Peyer's patch (tissue), 4 donors: Measurements from ENCODE around the genes DNAJC18 and CXXC5.

GRCh38 chr5:139438607-139439905, at the start of gene DNAJC18:
Gene DNAJC18, minus strand, starts transcription at chr5:139439525.
- PRO-cap = bidirectional peak, plus-strand start at chr5:139439180, minus-strand start at chr5:139439121; bidirectional peak, plus-strand start at chr5:139439637, minus-strand start at chr5:139439483
- RAMPAGE, long total RNA, 4 experiments = start-site peak on the minus strand in 3 of 4 experiments, at chr5:139439455-139439528 at its widest, 17 to 29 reads per replicate

DNA sequence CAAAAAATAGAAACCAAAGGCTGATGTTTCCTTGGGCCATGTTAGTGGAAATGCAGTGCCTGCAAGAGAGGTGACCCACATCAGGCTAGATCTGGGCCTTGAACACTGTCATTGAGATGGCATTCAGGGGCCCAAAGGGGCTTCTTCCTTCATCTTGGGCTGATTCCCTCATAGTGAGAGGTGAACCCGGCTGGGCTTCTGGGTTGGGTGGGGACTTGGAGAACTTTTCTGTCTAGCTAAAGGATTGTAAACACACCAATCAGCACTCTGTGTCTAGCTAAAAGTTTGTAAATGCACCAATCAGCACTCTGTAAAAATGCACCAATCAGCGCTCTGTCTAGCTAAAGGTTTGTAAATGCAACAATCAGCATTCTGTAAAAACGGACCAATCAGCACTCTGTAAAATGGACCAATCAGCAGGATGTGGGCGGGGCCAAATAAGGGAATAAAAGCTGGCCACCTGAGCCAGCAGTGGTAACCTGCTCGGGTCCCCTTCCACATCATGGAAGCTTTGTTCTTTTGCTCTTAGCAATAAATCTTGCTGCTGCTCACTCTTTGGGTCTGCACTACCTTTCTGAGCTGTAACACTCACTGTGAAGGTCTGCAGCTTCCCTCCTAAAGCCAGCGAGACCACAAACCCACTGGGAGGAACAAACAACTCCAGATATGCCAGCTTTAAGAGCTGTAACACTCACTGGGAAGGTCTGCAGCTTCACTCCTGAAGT, 20.4 kb upstream of the STING1 start:
- PRO-cap = no peak
- RAMPAGE, long total RNA, 4 experiments = no peak in any of the 4 experiments

- PRO-cap = no peak
- RAMPAGE, long total RNA, 4 experiments = start-site peak on the plus strand in 1 of 4 experiments, at chr5:139574679-139574723 at its widest, 15 reads per replicate
These were observed 13.2 kb downstream of the UBE2D2 start for GRCh38 chr5:139574151-139574900.

GRCh38 chr5:139648037-139649049, at the start of gene CXXC5:
Gene CXXC5, plus strand, starts transcription at chr5:139648349.
- PRO-cap = bidirectional peak, plus-strand start at chr5:139648358, minus-strand start at chr5:139648192; bidirectional peak, plus-strand start at chr5:139648940, minus-strand start at chr5:139648834
- RAMPAGE, long total RNA, 4 experiments = start-site peak on the plus strand in 3 of 4 experiments, at chr5:139648334-139648968 at its widest, 8 to 26 reads per replicate

DNA sequence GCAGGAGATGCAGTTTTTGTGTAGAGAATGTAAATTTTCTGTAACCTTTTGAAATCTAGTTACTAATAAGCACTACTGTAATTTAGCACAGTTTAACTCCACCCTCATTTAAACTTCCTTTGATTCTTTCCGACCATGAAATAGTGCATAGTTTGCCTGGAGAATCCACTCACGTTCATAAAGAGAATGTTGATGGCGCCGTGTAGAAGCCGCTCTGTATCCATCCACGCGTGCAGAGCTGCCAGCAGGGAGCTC, 35.0 kb downstream of the CXXC5 start:
- PRO-cap = no peak
- RAMPAGE, long total RNA, 4 experiments = no peak in any of the 4 experiments

DNA sequence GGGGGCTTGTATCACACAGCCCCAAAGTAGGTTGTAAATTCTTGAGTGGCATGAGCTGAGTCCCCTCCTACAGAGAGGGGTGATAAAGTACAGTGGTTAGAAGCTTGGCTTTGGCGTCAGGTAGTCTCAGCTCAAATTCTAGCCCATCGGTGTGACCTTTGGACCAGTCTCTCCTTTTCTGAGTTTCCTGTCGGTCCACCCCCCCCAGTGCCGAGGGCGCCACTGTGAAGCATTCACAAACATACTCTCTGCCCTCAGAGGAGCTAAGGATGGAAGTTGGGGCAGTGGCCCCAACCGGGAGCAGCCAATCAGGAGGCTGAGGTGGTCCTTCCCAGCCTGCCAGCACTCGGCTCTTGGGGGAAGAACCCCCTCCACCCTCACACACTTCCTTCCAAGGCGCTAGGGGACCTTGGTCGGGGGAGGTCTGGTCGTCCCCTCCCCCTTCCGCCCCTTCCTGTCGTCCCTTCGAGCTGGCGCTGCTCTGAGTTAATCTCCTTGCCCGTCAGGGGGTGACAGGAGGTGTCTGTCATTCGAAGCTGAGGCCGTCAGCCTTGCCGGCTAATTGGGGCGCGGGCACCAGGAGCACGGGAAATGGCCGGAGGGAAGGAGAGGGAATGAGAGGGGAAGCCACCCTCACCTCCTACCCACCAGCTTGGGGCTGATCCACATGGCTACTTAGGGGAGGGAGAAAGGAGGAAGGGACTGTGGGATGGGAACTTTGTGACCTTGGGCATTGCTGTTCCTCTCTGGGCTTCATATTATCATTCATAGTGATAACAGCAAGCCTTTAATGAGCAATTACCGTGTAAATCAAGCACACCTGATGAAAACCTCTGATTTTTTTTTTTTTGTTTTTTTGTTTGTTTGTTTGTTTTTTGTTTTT, 53.1 kb downstream of the CXXC5 start:
- PRO-cap = no peak
- RAMPAGE, long total RNA, 4 experiments = no peak in any of the 4 experiments

DNA sequence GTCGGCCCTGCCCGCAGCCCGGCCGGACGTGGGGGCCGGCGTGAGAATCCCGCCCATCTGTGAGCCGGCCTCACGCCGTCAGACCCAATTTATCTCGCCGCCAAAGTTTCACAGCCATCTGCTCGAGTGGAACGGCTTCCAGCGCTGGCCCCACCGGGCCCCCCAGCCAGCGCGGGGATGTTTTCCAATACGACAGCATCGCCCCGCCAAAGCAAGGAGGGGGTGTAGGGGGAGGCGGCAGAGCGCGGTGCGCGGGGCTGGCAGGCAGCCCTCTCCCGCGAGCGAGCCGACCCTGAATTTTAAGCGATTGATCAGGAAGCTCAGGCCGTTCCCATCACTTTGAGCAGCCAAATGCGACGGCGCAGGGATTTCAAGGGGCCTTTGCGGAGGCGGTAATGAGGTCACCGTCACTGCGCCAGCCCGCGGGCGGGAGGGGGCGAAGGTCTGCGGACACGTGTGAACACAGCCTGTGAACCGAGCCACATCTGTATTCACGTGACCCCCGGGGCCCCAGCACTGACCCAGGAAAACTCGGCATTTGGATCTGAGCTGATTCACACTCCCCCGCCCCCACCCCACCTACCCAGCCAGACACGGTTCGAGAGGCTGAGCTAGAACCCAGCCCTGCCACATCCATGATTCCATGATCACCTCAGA, 47.9 kb upstream of the PSD2 start:
- PRO-cap = unidirectional peak, minus-strand start at position 341 of the sequence
- RAMPAGE, long total RNA, 4 experiments = no peak in any of the 4 experiments

DNA sequence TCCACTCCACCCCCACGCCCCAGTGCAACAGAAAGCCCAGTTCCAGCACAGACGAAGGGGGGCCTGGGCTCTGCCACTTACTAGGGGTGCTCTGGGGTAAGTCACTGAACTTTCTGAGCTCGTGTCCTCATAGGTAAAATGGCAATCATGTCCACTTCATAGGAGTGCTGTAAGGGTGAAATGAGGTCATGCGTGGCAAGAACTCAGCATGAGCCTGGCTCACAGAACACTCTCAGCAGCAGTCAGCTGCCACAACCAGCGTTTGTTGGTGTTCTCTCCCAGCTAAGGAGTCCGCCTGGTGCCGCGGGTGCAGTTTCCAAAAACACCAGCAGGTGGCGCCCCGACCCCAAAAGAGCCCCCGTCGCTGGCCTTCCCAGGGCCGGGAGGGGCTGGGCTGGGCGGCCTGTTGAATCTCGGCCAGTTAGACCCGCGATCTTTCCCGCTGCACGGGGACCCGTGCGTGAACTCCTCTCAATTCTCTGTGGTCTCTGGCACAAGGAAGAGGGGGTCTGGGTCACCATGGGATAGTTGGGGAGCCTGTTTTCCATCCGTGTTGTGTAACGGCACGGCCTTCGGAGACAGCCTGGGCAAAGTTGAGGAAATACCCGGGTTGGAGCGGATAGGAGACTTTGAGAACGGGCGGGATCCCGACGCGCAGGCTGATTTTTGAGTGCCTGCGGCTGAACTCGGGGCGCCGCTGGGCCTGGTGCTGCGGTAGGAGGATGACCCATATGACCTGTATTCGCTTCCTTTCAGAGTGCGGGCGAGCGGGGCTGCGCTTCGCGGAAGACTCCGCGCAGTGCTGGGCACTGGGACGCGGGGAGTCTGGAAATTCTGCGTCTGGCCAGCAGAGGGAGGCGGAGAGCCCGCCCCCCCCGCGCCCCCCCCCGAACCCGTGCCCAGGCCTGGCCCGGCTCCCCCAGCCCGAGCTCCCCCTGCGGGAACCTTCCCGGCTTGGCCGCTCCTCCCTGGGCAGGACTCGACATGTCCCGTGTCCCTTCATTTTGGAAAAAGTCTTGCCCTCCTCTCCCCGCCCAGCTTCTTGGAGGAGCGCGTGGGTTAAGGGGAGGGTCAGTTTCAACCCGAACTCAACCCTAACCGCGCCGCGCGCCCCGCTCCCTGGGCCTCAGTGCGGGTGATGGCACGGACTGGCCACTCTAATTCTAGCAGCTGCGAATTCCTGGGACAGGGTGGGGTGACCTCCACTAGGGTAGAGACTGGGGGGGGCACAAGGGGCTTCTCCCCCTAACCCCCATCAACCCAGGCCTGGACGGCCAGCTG, 7.9 kb upstream of the PSD2 start:
- PRO-cap = bidirectional peak, plus-strand start at position 929 of the sequence, minus-strand start at position 791 of the sequence
- RAMPAGE, long total RNA, 4 experiments = no peak in any of the 4 experiments

DNA sequence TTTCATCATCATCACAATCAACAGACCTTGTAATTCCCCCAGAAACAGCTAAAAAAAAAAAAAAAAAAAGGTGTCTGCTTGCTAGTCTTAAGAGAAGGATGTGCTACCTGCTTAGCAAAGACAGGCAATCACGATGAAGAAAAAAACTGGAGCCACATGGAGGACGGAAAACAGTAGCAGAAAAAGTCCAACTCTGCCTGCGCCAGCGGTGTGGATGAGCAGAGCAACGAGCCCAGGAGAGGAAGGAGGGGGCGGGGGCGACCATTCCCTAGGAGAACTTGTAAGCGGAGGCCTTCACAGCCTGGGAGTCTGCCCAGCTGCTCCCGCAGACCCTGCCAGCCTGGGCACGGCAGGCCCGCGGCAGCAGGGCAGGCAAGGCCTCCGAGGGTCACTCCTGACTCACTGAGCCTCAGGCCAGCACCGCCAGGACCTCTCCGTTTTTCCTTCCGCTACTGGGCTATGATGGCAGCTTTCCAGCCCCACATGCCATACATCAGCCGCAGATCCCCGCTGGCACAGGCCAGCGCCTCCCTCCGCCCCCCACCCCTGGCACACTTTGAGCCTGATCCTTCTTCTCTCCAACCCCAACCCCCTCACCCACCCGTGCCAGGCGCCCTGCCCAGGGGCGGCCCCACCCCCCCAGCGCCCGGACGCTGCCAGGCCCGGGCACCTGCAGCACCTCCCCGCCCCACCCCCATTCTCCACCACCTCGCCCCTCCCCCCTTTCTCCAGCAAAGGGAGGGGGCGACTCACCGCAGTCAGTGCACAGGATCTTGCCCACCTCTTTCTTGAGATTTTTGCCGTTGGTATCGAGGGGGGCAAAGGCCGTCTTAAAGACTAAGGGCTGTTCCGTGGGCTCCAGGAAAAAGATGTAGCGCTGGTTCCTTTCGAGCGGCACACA, 1.2 kb downstream of the NRG2 start:
- PRO-cap = no peak
- RAMPAGE, long total RNA, 4 experiments = no peak in any of the 4 experiments

DNA sequence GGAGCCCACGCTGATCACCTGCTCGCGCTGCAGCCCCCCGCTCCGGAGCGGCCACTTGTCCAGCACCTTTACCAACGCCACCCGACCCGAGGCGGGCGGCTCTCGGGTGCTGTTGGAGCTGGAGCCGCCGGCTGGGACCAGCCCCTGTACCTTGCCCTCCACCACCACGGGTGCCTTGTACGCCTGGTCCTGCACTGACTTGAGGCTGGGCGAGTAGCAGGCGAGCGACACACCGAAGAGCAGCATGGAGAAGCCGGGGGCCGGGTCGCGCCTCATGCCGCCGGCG, 638 bp downstream of the NRG2 start:
- PRO-cap = no peak
- RAMPAGE, long total RNA, 4 experiments = no peak in any of the 4 experiments

DNA sequence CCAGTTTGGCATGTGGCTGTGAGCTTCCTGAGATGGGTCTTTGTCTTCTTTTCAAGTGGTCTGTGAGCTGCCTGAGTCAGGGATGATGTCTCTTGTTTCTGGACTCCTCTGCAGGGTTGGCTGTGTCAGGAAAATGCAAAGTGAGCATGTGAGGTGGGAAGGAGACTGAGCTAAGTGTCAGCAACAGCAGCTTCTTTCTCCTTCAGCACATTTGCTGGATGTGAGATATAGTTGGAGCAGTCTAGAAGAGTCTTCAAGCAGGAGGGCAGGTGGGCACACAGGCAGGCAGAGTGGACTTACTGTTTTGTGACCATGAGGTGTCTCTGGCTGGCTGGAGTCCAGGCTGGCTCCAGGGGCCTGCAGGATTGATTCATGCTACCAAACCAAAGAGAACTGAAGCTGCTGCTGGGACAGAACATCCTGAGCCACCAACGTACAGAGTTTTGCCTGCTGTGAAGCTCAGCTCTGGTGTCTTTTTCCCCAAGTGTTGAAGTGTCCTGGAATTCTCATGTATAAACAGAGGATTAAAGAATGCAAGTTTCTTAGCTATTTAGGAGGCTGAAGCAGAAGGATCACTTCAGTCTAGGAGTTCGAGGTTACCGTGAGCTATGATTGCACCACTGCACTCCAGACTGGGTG, 45.6 kb downstream of the CYSTM1 start:
- PRO-cap = no peak
- RAMPAGE, long total RNA, 4 experiments = no peak in any of the 4 experiments

DNA sequence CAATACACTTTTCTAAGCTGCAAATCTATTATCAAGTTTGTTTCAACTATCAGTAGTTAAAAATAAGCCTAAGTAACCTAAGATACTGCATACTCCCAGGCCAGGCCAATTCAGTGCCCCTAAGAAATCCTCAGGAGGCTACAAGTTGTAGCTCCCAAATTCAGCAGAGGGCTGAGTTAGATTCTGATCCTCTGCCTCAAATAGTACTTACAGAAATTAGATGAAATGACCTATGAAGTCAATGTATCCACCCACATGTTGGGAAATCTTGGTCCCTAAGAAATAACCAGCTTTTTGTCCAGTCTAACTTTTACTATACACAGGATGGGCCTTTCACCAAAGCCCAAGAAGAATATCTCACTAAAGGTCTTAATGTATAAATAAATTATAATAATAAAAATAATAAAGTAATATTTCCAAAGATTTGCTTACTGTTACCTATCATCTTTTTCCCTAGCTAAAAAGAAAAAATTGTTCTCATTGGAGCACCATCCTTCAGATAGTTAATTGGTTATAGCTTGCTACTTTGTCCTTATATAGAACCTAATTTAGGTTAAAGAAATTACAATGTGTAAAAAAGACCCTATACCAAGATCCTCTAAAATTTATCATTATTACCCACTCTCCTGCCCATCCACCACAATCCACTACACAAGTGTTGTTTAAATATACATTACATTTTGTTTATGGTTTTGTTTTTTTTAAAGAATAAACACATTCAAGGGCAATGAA, 22.3 kb downstream of the PFDN1 start:
- PRO-cap = no peak
- RAMPAGE, long total RNA, 4 experiments = no peak in any of the 4 experiments

- PRO-cap = no peak
- RAMPAGE, long total RNA, 4 experiments = no peak in any of the 4 experiments
These were observed 9.5 kb downstream of the PFDN1 start for GRCh38 chr5:140293388-140293804.

DNA sequence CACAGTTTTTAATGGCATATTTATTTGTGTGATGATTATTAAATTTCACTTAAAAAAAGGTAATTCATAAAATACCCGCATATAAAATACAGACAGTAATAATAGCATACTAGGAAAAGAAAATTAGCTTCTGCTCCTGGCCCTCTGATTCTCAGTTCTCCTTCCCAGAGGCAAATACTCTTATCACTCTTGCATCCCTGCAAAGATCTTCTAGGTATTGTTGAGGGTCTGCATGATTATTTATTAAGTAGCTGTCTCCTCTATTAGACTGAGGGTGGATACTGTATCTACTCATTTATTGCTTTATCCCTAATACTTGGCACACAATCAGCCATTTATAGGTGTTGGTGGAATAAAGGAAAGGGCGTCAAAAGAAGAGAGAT, 14.5 kb upstream of the PFDN1 start:
- PRO-cap = no peak
- RAMPAGE, long total RNA, 4 experiments = no peak in any of the 4 experiments

GRCh38 chr5:140363006-140363522, 3.1 kb downstream of the SLC4A9 start:
- PRO-cap = no peak
- RAMPAGE, long total RNA, 4 experiments = no peak in any of the 4 experiments

DNA sequence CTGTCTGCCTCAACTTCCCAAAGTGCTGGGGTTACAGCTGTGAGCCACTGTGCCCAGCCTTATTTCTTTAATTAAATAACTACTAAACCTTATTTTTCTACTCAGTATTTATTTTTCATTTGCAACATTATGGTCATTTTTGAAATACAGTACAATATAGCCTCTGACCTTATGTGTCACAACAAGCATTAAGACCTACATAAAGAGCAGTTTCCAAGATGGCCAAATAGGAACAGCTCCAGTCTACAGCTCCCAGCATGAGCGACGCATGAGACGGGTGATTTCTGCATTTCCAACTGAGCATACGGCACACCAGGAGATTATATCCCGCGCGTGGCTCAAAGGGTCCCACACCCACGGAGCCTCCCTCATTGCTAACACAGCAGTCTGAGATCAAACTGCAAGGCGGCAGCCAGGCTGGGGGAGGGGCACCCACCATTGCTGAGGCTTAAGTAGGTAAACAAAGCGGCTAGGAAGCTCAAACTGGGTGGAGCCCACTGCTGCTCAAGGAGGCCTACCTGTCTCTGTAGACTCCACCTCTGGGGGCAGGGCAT, 50.2 kb downstream of the ANKHD1 start:
- PRO-cap = no peak
- RAMPAGE, long total RNA, 4 experiments = start-site peak on the plus strand in 1 of 4 experiments, centred at position 165 of the sequence, 5 reads per replicate

GRCh38 chr5:140509556-140510306, 37.7 kb upstream of the EIF4EBP3 start:
- PRO-cap = no peak
- RAMPAGE, long total RNA, 4 experiments = start-site peak on the plus strand in 1 of 4 experiments, at chr5:140510076-140510179 at its widest, 35 reads per replicate

GRCh38 chr5:140528825-140529904, 18.3 kb upstream of the EIF4EBP3 start:
- PRO-cap = no peak
- RAMPAGE, long total RNA, 4 experiments = no peak in any of the 4 experiments

DNA sequence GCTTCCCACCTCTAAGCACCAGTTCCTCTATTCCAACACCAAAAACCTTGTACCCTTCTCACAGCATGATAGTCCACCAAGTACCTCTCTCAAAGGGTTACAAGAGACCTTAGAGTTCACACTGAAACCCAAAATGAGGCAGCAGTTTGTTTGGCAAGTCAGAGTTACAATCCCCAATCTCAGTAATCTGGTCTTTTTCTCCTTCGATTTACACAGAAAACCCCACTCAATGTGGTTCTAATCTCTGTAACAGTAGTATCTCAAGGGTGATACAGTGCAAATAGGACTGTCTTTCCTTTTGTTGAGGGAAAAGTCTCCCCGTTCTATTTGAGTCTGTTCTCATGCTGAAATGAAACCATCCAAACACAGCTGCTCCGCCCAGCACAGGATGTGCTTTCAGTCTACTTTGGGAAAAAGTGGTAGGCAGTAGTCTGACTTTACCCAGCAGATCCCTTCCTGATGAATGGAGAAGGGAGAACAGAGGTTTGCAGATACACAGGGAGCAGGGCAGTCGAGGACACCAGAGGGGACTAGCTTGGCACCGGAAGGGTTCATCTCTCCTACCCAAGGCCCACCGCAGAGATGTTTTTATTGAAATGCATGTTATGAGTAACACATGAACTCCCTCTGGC, 2.6 kb downstream of the EIF4EBP3 start:
- PRO-cap = no peak
- RAMPAGE, long total RNA, 4 experiments = no peak in any of the 4 experiments

DNA sequence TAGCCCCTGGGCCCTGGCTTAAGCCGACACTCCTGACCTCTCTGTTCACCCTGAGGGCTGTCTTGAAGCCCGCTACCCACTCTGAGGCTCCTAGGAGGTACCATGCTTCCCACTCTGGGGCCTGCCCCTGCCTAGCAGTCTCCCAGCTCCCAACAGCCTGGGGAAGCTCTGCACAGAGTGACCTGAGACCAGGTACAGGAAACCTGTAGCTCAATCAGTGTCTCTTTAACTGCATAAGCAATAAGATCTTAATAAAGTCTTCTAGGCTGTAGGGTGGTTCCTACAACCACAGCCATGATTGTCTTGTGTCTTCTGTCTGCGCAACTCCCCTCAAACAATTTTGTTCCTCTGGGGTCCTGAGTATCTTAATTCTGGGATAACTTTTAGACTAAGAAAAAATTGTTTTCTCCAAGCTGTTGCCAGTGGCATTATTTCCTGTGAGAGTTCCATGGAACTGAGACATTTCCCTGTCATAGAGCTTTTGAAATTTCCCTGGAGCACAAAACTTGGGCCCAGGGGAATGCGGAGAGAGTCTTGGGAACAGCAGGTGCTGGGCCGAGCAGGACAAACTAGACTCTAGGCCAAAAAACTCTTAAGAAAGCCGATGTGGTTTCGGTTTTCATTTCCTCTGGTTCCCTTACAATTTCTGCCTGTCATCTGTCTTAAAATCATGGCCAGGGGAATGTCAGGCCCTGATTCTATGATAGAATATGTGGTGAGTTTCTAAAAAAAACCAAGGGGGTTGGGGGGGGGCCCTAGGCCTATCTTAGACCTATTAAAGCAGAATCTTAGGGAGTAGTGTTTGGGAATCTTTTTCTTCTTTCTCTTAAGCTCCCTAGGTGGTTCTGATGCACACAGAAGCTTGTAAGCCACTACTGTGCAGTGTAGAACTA, 4.4 kb downstream of the SLC35A4 start:
- PRO-cap = bidirectional peak, plus-strand start at position 668 of the sequence, minus-strand start at position 571 of the sequence
- RAMPAGE, long total RNA, 4 experiments = no peak in any of the 4 experiments